Left lung (tissue), 1 donor: ENCODE results near the genes VSTM4, A1CF and TFAM.

DNA sequence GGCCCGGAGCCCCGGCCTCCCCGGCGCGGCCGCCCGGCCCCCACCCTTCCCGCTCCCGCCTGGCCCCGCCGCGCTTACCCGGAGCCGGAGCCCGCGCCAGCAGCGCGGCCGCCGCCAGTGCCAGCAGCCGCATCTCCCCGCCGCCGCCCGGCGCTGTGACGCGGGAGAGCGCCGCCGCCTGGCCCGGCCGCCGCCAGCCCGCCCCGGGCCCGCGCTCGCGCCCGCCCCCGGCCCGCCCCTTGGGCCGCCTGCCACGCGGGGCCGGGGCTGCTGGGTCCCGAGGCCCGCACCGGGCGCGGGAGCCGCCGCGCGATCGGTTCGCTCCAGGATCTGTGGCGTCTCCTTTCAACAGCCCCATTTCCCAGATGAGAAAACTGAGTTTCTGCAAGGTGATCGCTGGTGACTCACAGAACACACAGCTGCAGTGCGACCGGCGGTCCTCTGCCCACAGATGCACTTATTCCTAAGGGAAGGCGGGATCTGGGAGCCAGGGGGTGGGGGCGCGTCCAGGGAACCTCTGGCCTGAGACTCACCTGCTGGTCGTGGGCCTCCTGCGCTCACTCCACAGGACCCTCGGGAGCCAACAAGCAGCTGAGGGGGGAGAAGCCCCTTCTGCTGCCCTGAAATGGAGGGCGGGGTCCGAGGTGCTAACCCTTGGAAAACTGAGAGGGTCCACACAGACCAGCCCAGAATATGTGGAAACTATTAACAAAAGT, at the start of gene VSTM4:
Gene VSTM4 (minus strand): TSS at position 170 of the 716 bp plus-strand sequence.
- PRO-cap = bidirectional peak, plus-strand start at position 289 of the sequence, minus-strand start at position 157 of the sequence

DNA sequence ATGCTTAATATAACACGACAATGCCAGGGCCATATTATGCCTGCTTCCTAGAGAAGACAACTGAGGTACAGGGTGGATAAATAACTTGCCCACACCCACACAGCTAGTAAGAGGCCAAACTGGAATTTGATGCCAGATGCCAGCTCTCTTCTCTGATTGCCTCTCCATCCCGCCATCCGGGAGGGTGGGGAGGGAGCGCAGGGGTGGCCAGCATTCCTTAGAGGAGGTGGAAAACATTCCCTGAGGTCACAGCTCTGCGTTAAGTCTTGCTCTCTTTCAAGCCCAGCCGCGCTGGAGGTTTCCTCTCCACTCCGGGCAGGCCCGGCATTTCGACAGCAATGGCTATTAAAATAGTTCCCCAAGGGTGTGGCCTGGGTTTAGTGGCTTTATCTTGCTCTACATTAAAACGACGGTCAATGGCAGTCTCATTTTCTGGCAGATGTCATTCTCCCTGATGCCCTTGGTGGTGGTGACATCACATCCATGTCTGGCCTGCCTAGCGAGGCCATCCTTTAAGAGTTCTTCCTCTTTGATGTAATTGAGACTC, 16.1 kb upstream of the C10orf71 start:
- PRO-cap = no peak

DNA sequence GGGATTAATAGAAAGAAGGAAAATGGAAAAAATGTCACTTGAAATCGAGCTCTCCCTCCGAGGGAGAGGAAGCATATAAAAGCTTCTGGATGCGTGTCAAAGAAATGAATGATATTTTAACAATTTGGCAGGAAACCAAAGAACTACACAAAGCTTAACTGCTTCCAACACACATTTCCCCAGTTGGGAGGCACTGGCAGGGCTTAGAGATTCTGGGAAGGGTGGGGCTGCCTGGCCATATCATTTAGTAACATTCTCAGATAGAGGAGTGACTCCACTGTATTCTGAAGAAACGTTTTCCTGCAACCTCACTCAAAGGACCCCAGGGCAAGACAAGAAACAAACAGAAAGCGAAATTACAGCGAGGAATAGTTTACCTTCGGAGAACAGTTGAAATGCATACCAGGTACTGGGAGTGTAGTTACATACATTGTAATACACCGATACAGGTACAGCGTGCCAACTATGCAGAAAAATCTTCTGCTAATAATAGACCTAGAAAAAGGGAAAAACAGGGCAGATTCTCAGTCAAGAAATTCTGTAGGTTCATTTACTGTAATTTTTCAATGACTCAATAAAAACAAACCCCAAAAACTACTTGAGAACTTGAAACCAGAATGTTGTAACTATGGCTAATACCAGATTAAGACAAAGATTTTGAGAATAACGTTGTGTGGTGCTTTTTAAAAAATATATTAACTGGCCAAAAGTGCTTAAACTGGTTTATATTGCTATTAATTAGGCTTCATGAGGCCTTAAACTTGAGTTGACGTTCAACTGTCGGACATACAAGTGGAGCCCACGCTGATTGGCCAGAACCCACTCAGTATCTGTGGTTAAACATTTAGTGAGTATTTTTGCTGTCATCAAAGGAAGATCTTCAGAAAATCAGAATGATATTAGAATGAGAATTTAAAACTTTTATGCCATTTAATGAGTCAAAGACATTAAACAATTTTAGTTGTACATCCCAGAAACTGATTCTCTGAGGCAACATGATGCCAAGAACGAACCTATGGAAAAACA, 75.8 kb upstream of the ASAH2 start:
- PRO-cap = no peak

DNA sequence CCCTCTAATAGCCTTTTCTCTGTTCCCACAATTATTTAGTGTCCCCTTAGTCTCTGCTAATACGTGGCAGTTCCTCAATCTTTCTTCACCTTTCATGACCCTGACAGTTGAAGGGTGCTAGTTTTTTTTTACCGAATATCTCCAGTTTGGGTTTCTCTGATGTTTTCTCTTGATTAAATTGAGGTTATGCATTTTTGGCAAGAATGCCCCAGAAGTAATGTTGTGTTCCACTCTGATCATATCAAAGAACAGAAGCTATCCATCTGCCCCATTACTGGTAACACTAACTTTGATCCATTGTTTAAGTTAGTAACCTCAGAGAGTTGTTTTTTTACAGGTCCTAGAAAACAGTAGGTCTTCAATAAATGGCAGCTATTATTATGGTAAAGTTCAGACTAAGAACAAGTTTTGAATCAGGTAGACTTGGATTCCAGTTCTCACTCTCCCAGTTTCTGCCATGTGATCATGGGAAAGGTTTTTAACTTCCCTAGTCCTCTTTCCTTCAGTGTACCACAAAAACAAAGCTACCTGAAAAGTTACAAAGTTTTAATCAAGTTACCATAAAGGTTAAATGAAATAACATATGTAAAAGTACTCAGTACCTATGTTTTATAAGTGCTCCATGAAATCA, 133.7 kb upstream of the ASAH2 start:
- PRO-cap = no peak

- PRO-cap = no peak
Observed at GRCh38 chr10:50396136-50396693, 144.9 kb upstream of the ASAH2 start.

DNA sequence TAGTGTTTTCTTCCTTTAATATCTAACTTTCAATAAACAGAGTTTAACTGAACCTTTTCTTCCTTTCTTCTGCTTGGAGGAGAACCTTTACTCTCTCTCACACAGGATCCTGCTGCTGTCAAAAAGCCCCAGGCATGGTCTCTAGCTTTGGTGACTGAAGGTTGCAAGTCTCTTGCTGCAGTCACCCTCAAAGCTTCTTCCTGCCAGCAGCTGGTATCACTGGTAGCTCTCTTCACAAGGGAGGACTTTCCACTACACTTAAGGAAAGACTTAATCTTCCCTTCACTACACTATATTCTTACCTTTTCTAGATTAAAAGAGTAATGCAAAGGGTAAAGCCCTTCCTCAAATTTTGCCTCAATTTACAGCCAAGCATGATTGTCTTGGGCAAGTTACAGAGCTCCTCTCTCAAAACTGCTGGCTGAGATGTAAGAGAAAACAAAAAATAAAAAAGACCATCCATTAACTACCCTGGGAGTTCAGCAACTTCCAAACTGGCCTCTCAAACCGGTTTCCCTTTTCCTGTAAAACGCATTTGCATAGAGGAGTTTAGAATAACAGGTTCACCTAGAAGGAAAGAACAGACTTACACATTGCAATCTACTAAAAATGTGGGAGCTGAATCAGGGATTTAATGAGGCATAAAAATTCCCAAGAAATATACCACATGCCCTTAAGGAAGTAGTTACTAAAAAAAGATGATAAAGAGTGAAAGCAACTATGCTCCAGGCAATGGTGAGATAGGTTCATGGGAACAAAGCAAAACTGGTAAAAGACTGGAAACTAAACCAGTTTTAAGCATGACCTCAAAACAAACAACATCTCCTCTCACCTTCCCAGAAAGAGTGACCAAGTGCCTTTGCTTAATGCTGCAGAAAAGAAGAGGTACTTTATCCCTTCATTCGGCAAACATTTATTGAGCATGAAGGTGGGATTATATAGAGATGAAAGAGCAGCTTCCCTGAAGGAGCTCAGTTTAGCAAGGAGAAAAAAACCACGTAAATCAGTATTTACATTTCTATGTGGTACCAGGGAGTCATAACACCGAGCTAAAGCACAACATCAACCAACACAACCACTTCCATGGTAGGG, 153.0 kb downstream of the SGMS1 start:
- PRO-cap = no peak

GRCh38 chr10:50855407-50855866, 30.0 kb downstream of the A1CF start:
- PRO-cap = no peak

GRCh38 chr10:50885285-50885902, at the start of gene A1CF:
TSS of gene A1CF (minus strand) at chr10:50885627.
- PRO-cap = no peak

- PRO-cap = no peak
Observed at GRCh38 chr10:51080603-51080910, 6.3 kb downstream of the PRKG1 start.

DNA sequence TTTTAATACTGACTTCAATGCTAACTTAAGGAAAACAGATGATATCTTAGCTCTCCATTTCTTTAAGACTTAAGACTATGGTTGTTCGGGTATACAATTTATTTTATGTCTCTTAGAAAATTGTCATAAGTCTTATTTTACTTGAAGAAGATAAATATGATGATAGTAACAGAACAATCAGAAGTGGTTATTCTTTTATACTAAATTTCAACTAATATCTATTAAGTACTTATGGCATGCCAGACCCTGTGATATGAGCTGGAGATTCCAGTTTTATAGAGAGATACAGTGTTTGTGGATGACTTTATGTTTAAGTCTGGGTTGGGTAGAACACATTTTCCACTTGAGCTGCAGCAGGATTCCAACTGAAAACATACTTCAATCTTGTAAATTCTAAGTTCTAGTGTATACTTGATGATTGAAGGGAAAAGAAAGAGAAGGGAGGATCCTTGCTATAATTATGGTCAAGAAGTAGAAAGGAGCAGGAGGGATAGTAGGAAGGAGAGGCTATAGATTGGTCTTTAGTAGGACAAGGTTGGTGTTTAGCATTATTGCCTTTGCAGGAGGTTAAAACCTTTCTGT, 121.4 kb downstream of the PRKG1 start:
- PRO-cap = no peak

DNA sequence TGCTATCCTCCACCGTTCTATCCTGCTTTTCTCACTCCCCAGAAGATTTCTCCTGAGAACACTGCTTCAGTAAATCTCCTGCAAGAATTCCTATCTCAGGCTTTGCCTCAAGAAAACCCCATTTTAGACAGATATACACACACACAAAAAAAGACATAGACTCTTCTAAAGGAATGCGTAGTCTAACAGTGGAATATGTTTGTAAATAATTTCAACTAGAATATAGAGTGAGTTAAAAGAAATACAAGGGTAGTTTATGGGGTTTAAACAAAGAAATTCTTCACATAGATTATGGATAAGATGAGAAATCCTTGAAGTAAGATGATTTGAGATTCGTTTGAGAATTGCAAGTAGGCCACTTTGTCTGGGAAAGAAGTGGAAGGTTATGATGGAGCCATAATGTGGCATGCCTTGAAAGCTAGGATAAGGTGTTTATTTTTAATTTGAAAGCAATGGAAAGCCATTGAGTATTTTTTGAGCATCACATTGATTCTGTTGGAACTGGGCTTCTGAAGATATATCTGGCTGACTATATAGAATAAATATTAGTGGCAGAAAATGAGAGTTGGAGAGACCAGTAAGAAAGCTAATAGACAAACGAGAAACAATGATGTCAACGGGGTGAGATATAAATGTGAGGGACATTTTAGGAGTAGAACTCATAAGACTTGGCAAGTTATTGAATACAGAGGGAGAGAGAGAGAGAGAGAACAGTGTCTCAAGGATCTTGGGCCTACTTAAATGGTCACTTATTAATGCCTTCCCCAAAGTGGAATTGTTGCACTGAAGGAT, 128.3 kb downstream of the PRKG1 start:
- PRO-cap = no peak

- PRO-cap = unidirectional peak, minus-strand start at chr10:52755400; unidirectional peak, minus-strand start at chr10:52755474
Observed at GRCh38 chr10:52755055-52755913, 17.3 kb downstream of the MBL2 start.

- PRO-cap = no peak
Observed at GRCh38 chr10:52757699-52758117, 14.9 kb downstream of the MBL2 start.

DNA sequence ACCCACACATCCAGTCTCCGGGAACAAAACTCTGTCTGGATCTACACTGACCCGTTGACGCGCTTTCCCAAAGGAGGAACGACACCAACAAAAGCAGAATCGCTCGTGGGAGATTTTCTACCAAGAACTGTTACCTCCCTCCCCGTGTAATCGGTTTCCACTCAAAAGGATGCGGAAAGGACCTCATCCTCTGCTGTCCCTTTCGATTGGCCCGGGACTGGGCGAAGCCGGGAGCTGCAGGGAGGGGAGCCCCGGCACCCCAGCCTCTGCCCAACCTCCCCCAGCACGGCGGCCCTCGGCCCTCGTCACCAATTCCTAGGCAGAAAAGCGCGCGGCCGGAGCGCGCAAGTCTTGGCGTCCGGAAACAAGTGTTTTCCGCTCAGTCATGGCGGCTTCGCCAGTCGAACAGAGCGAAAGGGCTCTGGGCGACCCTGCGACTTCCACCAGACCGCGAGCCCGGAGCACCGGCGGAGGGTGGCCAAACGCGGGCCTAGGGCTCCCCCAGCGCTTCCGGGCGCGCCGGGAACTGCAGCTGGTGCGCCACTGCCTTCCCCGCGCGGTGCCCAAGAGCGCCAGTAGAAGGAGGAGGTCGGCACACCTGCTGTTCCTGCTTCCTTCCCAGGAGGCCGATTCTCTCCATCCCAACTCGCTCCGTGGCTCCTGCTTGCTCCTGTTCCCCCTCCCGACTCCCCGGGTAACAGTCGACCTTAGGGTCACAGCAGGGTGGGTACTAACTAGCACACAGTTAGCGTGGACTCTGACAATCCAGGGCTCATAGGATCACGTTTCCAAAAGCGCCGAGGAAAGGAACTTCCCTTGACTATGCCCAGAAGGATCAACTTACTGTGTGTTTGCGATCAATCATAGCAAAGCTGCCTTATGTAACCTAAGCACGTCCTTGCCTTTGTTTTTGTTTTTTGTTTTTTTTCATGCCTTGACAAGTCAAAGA, 729.9 kb downstream of the ZWINT start:
- PRO-cap = unidirectional peak, plus-strand start at position 386 of the sequence; bidirectional peak, plus-strand start at position 575 of the sequence, minus-strand start at position 409 of the sequence

GRCh38 chr10:56778266-56778465, 417.1 kb upstream of the ZWINT start:
- PRO-cap = no peak

DNA sequence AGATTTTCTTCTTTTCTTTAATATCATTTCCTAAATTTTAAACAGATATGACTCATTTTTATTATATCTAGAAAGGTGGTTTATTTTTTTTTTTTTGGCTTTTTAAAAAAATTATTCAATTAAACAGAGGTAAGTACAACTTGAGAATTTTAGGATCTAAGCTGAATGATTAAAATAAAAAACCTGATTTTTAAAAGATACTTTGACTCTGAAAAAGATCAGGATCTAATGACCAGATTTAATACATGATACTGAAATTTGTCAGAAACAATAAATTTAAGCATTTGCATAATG, 215.2 kb downstream of the IPMK start:
- PRO-cap = no peak

DNA sequence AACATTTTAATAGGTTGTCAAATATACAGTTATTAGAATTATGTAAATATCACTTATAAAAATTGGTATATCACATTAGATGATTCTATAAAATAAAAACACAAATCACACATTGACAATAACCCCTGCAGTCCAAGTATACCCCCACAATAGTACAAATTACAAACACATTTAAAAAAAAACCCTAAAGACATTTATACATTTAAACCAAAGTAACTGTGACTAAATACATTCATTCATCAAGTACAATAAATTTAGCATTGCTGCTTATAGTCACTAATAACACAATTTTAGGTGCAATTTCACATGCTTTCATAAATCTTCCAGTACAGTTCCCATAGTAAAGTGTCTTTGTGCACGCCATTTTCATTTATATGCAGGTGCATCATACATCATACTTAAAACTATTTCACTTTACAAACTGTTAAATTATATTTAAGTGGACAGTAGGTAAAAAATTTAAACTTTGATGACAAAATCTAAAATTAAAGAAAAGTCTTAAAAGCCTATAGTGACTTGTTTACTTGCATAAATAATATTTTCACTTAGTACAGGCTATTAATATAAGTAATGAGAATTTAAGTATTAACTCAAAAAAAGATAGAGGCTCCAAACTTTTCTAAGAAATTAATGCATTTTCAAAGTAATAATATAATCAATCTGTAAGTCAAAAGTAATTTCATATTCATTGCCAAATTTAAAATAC, 76.0 kb downstream of the IPMK start:
- PRO-cap = no peak

DNA sequence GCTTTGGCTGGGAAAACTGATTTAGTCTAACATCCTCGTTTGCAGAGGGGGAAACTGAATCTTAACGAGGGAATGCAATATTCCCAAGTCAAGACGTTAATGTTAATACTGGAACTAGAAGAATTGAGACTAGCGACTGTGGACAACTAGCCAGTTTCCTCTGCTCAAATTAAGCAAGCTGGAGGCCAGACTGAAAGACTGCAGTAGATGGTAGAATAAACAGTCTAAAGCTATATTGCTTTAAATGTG, 702 bp upstream of the TFAM start:
- PRO-cap = no peak

- PRO-cap = bidirectional peak, plus-strand start at chr10:58385024, minus-strand start at chr10:58385065; bidirectional peak, plus-strand start at chr10:58385423, minus-strand start at chr10:58385318
Observed at GRCh38 chr10:58384833-58385817, at the start of gene TFAM. TSS of gene TFAM (plus strand) at chr10:58385410.

- PRO-cap = no peak
Observed at GRCh38 chr10:58448050-58448362, 62.8 kb downstream of the TFAM start.